ENCODE data around the genes GARIN1B and FLNC.

GRCh38 chr7:128453764-128454261 lies 1.9 kb upstream of the HILPDA start:
- RRBS = no CpG with 5 or more reads among the region's 1 CpG

- RRBS = no CpG with 5 or more reads among the region's 6 CpGs
Measured at GRCh38 chr7:128523139-128523560, 46.6 kb downstream of the METTL2B start.

GRCh38 chr7:128651627-128652254 lies 20.4 kb upstream of the GARIN1A start:
- RRBS = no CpG with 5 or more reads among the region's 6 CpGs

DNA sequence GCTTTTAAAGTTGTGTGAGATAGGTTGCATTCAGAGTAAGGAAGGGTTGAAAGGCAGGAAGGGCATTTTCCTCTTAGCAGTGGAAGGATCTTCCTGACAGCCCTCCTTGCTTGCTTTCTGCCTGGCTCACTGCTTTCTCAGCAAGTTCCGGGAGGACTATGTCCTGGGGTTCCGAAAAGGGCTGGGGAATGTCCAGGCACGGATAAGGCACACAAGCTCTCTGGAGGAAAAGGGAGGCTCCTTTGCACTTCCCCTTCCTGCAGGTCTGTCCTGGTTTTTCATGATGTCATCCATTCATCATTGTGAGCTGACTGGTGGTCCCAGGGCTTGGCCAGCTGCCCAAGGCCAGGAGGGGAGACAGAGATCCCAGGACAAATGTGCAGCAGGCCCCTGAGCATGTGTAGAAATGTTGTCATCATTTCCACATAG lies at the start of gene GARIN1B:
Gene GARIN1B (plus strand): TSS at position 356 of the 429 bp plus-strand sequence.
- RRBS = no CpG with 5 or more reads among the region's 3 CpGs

DNA sequence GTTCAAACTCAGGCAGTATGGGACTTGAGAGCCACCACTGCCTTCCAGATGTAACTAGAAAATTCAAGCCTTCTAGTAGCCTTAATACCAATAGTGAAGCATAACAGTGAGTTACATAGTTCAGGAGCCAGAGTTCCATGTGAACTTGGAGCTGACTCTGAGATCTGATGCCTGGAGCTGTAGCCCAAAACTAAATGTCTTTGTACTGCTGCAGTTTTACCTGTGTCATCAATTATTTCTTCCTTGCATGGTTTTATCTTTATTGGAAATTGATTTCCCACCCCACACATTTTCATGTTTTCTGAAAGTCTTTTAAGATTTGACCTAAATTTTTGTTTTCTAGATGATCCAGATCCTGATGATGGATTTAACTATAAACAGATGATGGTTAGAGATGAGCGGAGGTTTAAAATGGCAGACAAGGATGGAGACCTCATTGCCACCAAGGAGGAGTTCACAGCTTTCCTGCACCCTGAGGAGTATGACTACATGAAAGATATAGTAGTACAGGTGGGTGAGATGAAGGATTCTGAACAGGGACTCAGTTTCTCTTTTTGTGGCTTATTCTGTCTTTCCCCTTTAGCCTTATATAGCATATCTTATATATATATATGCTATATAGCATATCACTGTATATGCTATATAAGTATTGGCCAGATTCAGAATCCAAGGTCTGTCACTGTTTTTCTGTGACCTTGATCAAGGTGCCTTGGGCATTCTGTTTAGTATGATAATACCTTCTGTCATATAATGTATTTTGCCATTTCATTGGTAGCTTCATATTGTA lies 16.9 kb downstream of the OPN1SW start:
- RRBS = no CpG with 5 or more reads among the region's 1 CpG

- RRBS = 2% methylated on average over 62 of the region's 97 CpGs
Measured at GRCh38 chr7:128790435-128791596, 952 bp upstream of the CCDC136 start.

- RRBS = 96% methylated on average over 3 of the region's 13 CpGs
Measured at GRCh38 chr7:128801181-128801753, 9.5 kb downstream of the CCDC136 start.

- RRBS = 100% methylated on average over 1 of the region's 9 CpGs
Measured at GRCh38 chr7:128829131-128829850, 915 bp upstream of the FLNC start.

DNA sequence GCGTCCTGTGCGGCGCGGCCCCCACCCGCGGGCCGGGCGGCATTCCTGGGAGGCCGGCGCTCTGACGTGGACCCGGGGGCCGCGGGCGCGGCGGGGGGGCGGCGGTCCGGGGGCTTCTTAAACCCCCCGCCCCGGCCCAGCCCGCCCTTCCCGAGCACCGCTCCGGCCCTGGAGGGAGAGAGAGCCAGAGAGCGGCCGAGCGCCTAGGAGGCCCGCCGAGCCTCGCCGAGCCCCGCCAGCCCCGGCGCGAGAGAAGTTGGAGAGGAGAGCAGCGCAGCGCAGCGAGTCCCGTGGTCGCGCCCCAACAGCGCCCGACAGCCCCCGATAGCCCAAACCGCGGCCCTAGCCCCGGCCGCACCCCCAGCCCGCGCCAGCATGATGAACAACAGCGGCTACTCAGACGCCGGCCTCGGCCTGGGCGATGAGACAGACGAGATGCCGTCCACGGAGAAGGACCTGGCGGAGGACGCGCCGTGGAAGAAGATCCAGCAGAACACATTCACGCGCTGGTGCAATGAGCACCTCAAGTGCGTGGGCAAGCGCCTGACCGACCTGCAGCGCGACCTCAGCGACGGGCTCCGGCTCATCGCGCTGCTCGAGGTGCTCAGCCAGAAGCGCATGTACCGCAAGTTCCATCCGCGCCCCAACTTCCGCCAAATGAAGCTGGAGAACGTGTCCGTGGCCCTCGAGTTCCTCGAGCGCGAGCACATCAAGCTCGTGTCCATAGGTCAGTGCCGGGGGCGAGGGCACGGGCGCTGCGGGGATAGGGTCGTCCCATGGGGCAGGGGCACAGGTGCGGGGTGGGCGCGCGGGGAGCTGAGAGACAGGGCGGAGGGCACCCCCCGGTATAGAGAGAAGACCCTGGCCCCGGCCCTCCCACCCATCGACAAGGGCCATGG lies at the start of gene FLNC:
Gene FLNC (plus strand): TSS at position 144 of the 899 bp plus-strand sequence.
- RRBS = 4% methylated on average over 28 of the region's 103 CpGs

GRCh38 chr7:128835794-128836342 lies 5.7 kb downstream of the FLNC start:
- RRBS = no CpG with 5 or more reads among the region's 7 CpGs

DNA sequence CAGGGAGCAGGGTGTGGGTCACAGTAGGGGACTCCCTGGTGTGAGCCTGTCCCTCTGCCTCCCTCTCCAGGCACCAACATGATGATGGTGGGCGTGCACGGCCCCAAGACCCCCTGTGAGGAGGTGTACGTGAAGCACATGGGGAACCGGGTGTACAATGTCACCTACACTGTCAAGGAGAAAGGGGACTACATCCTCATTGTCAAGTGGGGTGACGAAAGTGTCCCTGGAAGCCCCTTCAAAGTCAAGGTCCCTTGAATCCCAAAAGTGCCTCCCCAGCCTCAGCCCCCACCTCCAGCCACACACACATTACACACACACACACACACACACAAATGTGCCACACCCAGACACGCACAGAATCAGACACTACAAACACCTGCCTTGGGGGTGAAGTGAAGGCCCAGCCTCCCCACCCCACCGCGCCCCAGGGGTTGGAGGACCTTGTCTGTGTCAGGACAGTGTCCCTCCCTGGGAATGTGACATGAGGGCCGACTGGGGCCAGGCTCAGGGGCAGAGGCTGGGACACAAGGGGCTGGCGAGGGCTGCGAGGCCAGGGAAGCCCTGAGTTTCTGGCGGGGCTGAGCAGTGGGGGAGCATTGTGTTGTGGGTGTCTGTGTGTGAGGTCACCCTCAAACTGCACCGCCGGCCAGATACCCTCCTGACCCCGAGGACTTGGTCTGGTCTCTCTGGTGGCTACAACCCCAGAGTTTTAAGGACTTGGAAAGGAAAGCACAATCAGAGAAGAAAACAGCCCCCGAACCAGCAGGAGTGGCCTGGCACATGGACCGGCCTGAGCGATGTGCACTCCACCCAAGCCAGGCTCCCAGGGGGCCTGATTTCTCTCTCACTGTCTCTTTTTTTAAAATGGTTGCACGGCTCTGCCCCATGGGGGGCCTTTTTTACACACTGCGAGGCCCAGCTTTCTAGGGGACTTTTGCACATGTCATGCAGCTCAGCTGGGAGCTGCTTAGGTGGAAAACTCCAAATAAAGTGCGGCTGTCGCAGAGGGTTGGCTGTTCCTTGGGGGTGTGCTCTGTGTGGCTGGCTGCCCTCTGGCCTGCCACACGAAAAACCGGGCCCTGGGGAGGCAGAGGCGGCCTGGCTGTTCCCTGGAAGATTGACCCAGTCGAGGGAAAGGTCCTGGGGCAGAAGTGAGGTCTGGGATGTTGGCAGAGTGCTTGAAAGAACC lies 4.0 kb upstream of the ATP6V1F start:
- RRBS = 70% methylated on average over 2 of the region's 26 CpGs

GRCh38 chr7:128934322-128935471 lies 3.0 kb upstream of the IRF5 start:
- RRBS = 70% methylated on average over 3 of the region's 17 CpGs

DNA sequence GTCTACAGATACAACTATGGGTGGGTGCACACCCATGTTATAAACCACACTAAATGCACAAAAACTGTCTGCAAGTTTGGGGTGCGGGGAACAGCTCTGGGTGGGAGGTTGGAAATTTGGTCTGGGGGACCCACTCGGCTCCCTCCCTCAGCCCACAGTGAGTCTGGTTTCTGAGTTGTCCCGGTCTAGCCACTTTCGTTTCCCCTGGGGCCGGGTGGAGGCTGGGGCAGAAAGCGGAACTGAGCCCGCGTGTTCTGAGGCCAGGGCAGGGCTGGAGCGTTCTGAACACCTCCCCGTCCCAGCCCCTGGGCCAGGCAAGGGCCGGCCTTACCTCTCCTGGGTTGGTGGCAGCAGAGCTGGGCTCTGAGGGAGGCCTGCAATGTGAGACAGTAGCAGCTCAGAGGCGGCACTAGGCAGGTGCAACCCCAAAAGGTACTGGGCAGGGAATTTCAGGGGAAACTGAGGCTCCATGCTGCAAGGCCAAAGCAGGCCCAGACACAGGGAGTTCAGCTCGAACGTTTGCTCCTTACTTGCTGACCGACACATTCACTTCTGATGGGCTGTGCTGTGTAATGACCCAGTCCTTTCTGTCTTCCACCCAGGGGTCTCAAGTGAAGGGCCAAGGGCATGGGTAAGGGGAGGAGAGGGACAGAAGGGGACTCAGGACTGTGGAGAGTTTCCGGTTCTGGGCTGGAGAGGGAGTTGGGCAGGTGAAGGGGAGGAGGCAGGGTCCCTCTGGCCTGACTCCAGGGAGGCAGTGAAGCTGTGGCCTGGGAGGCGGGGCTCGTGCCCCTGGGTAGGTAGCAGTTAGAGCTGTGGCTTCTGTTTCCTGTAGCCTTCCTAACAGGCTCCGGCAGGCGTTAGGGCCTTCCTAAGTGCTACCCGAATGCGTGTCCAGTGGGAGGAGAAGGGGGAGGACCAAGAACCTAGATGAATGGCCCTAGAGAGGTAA lies 3.0 kb downstream of the IRF5 start:
- RRBS = no CpG with 5 or more reads among the region's 22 CpGs

DNA sequence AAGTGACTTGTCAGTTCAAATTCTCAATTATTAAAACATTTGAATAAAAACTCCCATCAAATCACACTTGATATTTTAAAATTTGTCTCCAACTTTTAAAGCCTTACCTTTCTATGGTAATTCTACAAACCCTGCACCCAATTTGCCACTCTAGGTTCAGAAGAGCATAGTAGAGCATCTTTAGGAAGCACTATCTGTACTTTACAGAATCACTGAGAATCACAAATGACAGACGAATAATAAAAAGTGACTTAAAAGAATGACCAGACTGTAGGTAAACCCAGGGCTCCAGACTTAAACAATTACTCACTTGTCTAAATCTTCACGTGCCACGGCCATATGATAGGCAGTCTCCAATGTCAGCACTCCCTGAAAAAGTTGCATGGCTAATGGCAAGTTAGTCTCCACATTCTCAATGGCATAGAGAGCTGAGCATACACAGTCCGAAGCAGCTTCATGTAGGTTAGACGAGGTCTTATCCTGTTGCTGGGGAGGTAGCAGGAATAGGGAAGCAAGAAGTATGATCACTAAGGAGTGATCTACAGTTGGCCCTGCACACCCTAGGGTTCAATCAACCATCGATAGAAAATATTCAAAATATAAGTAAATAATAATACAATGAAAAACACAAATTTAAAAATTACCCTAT lies 54.0 kb downstream of the TNPO3 start:
- RRBS = no CpG with 5 or more reads among the region's 6 CpGs

GRCh38 chr7:129434974-129435386 lies 748 bp downstream of the STRIP2 start:
- RRBS = no CpG with 5 or more reads among the region's 20 CpGs

DNA sequence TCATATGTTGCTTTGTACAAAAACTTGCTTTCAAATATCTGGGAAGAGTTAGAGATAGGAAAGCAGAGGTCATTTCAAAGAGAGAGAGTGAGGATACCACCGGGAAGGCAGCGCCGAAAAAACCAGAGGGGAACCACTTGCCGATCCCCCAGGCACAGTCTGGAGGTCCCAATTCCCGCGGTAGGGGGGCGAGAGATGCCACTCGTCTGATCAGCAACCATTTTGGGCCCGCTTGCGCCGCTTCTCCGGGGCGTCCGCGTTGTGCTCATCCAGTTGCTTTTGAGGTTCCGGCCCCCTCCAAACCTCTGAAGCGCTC lies 341 bp upstream of the NRF1 start:
- RRBS = under 1% methylated on average over 3 of the region's 17 CpGs

GRCh38 chr7:129617365-129618242 lies 6.1 kb downstream of the NRF1 start:
- RRBS = no CpG with 5 or more reads among the region's 5 CpGs

GRCh38 chr7:129865030-129865880 lies 87.5 kb downstream of the UBE2H start:
- RRBS = no CpG with 5 or more reads among the region's 4 CpGs

DNA sequence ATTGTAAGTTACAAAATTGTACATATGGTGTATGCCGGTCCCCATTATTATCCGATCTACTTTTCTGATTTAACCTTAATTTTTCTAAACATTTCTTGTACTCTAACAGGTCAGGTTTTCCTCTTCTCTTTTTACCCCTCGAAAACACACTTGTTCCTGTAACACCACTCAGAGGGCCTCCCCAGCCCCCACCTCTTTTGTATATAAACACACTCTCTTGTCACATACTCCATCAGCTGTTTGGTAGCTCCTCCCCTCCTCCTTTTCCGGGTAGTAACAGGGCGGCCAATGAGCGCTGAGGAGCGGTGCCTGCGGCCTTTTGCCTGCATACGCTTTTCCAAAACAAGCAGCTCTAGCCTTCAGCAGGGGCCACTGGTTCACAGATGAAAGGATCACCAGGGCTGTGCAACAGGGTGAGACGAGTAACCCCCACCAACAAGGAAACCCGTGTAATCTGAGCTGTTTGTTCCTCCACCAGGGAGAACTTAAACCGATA lies 4.0 kb downstream of the UBE2H start:
- RRBS = no CpG with 5 or more reads among the region's 12 CpGs

DNA sequence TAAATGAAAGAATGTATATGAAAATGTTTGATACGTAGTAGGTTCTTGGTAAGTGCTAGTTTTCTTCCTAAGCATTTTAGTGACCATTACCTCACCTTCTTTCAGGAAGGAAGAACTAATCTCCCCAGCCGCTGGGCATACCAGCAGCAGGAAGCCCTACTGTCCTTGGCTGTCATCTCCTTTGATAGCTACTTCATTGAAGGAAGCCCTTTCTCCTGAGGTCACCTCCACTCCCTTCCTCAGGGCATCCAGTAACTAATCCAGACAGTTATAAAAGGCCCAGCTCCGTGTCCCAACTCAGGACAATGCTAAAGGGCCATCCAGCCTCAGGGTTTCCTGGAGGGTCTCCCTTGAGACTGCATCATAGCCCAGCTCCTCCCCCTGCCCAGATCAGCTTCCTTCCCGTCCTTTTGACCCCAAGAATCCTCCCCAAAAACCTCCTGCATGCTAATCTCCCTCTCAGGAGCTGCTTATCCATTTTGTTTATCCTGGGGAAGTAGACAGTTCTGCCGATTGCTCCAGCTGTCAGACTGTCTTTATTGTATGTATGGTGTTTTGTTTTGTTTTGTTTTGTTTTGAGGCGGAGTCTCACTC lies 8.3 kb upstream of the ZC3HC1 start:
- RRBS = no CpG with 5 or more reads among the region's 6 CpGs